ENCODE data around the genes SMIM29, PPARD and FANCE.

DNA sequence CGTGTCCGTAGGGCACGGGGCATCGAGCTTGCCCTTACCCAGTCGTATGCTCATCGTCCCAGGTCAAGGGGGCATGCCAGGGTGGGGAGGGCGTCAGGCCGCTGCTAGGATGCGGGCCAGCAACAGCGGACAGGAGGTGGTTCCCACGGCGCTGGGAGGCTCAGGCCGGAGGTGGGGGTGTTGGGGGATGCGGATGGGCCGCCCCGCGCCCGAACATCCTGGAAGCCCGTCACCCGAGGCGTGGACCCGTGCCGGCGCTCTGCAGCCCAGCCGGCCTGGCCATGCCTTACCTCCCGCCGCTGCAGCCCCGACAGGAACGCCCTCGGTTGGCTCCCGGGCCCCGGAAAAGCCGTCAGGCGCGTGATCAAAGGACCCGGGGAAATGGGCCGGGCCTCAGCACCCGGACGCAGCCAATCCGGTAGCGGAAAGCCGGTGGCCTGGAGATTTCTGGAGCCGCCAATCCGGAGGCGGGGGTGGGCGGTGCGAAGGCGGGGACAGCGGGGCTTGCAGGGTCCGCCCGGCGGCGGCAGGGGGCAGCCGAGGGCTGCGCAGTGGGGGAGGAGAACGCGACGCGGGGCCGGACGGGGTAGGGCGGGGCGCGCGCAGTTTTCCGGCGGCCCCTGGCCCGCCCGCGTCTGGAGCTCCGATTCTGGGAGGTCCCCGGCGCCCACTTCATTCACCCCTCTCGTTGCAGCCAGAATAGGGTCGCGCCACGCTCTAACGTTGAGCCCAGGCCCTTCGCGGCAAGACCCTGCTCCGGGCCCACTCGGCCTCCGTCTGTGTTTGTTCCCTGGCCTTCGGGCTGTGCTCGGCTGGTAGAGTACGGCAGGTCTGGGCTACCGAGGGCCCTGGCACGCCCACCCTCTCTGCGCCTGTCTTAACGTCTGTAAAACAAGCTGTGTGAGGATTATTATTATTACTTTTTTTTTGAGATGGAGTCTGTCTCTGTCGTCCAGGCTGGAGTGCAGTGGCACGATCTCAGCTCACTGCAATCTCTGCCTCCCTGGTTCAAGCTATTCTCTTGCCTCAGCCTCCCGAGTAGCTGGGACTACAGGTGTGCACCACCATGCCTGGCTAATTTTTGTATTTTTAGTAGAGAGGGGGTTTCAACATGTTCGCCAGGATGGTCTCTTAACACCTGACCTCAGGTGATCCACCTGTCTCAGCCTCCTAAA, at the start of gene SMIM29:
TSS of gene SMIM29 (minus strand) at position 318 of the 1,175 bp plus-strand sequence.
- RRBS = 2% methylated on average over 44 of the region's 94 CpGs

DNA sequence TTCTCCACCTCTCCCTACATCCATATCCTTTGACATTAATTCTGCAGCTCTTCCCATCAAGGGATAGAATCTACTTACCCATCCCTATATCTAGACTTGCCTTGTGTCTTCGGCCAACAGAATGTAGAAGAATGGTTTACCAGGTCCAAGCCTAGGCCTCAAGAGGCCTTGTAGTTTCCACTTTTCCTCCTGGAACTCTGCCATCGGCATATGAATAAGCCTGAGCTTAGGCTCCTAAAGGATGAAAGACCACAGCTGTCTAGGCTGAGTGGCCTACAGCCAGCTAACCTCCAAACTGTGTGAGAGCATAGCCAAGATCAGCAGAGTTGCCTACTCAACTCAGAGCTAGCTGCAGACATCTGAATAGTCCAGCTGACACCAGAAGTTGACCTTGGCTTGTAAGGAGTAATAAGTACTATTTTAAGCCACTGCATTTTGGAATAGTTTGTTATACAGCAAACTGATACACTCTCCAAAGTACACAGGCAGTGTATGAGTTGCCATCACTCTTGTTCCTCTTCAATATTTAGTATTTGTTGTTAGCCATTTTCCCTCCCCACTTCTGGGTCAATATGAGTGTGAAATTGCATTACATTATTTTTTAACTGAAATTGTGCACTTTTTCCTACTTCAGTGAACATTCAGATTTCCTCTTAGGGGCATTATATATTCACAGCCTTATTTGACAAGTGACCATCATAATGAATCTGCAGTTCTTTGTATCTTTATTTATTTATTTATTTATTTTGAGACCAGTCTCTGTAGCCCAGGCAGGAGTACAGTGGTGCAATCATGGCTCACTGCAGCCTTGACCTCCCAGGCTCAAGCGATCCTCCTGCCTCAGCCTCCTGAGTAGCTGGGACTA, 52.7 kb upstream of the SMIM29 start:
- RRBS = no CpG with 5 or more reads among the region's 3 CpGs

- RRBS = no CpG with 5 or more reads among the region's 15 CpGs
Measured at GRCh38 chr6:34390409-34391470, 1.7 kb downstream of the NUDT3 start.

GRCh38 chr6:34531868-34532538, 24.1 kb downstream of the SPDEF start:
- RRBS = no CpG with 5 or more reads among the region's 20 CpGs

DNA sequence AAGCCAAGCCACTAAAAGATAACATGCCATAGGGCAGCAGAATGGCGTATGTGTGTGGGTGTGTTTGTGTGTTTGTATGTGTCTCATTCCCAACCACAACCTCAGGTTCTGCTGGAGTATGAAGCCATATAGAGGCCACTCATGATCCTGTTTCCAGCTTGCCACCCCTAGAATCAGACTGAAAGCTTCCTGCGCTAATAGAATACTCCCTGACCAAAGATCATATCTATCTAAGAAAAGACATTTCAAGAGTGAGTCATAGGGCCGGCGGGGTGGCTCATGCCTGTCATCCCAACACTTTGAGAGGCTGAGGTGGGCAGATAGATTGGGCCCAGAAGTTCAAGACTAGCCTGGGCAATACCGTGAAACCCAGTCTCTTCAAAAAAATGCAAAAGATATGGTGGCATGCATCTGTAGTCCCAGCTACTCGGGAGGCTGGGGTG, 11.9 kb upstream of the SNRPC start:
- RRBS = no CpG with 5 or more reads among the region's 6 CpGs

GRCh38 chr6:34773268-34773835, 16.0 kb downstream of the SNRPC start:
- RRBS = no CpG with 5 or more reads among the region's 9 CpGs

DNA sequence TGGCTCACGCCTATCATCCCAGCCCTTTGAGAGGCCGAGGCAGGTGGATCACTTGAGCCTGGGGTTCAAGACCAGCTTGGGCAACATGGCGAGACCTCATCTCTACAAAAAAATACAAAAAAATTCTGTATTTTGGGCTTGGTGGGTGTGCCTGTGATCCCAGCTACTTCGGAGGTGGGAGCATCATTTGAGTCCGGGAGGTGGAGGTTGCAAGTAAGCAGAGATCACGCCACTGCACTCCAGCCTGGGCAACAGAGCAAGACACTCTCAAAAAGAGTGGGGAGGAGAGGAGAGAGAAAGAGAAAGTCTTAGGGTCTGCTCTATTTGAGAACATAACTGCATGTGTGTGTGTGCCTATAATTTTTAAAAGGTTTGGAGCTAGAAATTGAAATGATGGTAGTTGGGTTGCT, 14.8 kb upstream of the BLTP3A start:
- RRBS = no CpG with 5 or more reads among the region's 6 CpGs

GRCh38 chr6:34876324-34876819, 11.5 kb downstream of the TAF11 start:
- RRBS = no CpG with 5 or more reads among the region's 4 CpGs

GRCh38 chr6:35185060-35185633, 28.6 kb upstream of the SCUBE3 start:
- RRBS = 2% methylated on average over 2 of the region's 10 CpGs

DNA sequence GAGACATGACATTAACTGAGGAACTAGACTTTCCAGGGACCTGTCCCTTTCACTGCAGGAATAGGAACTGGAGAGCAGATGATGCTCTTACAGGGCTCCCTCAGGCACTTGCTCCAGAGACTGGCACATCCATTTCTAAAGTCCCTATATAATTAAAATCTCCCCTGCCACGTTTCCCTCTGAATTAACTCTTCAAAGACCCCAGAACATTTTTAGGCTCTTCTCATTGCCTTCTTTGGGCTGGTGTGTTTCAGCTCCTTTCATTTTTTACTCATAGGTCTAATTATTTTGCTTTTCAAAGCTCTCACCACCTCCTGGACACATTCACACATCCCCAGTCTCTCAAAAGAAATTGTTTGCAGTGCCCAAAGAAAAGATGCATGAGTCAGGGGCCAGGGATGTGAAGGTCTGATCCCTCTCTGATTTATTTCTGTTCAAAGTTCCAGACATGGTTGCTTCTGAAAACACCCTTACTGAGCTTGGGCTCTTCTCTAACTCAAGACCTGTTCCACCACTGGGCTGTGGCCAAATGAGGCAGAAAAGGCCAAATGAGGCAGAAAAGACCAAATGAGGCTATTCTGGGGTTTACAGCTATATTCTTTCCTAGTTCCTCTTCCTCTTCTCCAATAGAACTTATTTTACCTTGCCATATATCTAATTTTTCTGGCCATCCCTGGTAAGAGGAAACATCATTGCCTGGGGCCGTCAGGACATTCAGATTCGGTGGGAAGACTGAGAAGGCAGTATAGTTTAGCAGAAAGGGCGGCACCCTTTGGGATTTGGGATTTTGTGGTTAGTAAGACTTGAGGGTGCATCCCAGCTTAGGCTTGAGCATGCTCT, 20.8 kb downstream of the SCUBE3 start:
- RRBS = no CpG with 5 or more reads among the region's 4 CpGs

GRCh38 chr6:35280804-35281345, 16.7 kb upstream of the DEF6 start:
- RRBS = no CpG with 5 or more reads among the region's 5 CpGs

DNA sequence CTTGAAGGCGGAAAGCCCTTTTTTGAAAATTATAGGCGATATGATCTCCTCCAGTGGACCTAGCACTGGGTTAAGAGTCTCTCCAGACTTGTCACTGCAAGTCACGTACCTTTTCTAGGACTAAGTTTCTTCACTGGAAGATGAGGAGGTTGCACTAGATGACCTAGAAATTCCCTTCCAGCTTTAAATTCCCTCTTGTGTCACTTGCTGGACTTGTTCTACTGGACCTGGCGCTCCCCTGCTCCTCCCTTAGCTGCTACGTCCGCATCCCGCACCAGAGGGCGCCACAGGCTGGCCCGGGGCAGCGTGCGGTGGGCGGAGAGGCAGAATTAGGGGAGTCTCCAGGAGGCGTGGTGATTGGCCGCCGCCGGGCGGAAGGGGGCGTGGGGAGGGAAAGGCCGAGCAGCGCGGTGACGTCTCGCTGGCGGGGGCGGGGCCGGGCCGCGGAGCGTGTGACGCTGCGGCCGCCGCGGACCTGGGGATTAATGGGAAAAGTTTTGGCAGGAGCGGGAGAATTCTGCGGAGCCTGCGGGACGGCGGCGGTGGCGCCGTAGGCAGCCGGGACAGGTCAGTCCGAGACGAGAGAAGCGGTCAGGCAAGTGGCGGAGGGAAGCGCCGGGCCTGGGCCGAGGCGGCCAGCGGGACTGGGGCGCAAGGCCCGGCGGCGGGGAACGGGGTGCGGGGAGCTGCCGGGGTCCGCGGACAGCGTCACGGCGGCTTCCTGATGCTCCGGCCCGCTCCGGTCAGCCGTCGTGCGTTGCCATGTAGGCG, at the start of gene PPARD:
TSS of gene PPARD (plus strand) at position 444 of the 771 bp plus-strand sequence.
- RRBS = 1% methylated on average over 45 of the region's 71 CpGs

DNA sequence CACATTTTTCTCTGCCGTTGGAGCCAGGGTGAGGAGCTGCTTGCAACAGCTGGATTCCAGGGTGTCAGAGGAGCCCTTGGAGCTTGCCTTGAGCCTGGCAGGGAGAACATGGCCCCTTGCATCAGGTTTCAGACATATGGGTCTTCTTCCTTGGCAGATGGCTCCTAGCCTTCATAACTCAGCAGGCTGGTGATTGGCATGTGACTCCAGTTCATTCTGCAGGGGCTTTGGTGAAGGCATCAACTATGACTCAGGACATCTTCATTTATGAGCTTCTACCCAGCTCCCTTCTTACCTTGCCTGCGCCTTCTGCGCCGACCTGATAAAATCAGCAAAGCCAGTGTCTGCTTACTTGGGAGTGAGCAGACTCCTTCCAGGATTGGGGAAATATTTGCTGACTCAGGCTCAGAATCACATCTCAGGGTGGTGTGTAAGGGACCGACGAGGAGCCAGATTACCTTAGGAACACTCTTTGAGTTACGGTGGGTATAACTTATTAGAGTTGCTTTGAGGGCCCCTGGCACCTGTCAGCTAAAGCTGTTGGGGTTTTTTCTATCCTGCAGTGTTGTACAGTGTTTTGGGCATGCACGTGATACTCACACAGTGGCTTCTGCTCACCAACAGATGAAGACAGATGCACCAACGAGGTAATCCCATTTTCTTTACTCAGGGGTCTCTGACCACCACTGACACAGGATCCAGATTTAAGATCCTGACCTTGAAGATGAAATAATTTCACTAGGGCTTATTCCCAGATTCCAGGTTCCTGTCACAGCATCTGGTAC, 4.3 kb downstream of the PPARD start:
- RRBS = no CpG with 5 or more reads among the region's 9 CpGs

GRCh38 chr6:35365678-35366286, 23.4 kb downstream of the PPARD start:
- RRBS = no CpG with 5 or more reads among the region's 5 CpGs

DNA sequence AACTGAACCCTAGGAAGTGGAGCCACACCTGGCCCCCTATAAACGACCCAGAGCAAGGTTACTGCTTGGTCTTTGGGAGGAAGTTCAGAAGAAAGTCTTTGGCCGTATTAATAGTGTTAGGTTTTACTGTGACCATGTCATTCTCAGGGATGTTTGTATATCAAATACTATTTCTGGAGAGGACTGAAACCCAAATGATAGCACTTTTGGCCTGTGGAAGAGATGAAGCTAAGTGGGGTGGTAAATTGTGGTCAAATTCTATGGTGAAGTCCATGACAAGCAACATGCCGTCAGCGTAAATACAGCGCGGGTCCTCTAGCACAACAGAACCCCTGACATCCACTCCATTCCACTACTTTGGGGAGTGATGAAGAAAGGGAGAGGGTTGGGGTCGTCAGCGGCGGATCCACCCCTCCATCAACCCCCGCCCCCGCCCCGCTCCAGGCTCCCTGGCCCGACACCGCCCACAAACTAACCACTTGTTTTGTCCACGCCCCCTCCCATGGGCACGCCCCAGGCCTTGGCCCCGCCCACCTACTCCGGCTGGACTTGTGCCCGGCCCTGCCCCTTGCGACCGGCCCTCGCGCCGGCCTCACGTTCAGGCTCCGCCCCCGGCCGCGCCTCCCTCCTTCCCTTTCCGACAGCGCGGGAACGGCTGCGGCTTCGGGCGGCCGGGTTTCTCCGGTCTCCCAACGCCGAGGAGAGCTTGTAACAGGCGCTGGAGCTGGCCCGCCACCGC, at the start of gene FANCE:
TSS of gene FANCE (plus strand) at position 628 of the 739 bp plus-strand sequence.
- RRBS = 0% methylated on average over 8 of the region's 43 CpGs

- RRBS = no CpG with 5 or more reads among the region's 2 CpGs
Measured at GRCh38 chr6:35470247-35470410, 1.9 kb downstream of the RPL10A start.

DNA sequence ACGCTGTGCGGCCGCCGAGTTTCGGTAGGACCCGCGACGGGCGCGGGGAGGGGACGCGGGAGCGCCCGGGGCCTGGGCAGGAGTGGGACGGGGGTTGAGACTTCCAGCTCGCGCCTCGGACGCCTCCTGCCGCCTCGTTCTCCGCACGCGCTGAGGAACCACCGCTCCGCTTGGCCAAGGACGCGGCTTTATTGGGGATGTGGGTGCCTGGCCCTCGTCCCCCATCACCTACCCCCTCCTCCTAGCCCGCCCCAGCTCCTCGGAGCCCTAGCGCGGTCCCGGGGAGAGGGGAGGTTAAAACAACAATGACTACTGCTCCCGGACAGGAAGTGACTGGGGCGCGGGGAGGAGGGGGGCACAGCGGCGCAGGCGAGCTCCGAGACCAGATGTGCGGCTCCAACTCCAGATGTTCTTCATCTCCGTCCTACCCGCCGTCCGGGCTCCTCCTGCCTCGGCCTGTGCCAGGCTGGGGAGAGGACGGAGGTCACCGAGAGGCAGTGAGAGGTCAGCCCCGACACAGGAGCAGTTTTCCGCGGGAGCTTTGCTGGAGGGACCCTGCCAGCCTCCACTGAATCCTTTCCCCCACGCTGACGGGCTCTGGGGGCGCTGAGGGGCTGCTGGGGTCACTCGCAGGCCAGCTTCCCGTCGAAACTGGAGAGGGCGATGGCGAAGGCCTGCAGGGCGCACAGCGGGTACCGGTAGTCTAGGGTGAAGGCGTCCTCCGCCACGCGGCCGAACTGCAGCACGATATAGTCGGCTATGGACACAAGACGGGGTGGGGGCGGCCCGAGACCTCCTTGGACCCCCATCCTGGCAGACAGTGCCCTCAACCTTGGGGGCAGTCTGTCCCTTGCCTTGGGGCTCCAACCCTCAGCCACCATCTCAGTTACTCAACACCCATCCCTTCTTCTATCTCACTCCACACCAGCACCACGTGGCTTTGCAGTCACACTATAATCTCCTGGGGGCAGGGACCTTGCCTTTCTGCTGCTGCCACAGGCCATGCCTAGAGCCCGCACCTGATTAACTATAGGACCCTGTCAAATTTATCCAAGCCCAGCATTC, 1.2 kb upstream of the TEAD3 start:
- RRBS = 1% methylated on average over 18 of the region's 75 CpGs

GRCh38 chr6:35571399-35572534, 59.1 kb upstream of the TULP1 start:
- RRBS = no CpG with 5 or more reads among the region's 9 CpGs

DNA sequence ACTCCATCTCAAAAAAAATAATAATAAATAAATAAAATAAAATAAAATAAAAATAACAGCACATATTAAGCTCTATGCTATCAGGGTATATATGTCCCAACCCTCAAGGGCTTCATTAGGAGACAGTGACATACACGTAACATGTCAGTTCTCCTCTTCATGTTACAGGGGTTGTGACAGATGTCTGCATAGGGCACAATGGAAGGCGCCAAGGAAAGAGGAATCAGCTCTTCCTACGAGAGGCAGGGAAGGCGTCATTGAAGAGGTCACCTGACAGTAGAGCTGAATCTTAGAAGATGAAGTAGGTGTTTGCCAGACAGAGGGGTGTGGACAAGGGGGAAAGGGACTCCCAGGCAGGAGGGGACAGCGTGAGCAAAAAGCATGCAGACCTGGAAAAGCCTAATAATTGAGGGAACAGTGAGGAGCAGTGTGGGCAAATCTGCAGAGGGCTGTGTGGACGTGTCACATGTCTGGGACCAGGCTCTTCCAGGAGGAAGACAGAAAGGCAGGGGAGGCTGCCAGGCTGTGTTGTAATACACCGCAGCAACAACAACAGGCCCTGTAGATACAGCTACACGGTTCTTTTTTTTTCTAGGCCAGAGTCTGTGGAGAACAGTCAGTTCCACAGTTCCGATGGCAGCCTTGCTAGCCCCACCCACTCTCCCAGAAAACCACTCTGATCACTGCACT, 2.4 kb upstream of the FKBP5 start:
- RRBS = no CpG with 5 or more reads among the region's 9 CpGs

DNA sequence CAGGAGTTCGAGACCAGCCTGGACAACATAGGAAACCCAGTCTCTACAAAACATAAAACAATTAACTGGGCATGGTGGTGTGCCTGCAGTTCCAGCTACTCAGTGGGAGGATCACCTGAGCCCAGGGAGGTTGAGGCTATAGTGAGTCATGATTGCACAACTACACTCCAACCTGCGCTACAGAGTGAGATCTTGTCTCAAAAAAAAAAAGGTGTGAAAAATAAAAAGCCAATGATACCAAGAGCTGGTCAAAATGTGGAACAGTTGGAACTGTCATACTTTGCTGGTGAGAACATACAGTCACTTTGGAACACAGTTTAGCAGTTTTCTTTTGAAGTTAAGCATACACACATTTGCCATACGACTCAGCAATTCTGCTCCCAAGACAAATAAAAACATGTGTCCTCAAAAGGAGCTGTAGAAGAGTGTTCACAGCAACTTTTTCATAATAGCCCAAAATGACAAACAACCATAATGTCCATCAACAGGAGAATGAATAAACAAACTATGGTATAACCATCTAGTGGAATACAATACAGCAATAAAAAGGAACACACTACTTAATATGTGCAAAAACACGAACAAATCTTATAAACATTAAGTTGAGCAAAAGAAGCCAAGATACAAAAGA, 21.7 kb upstream of the FKBP5 start:
- RRBS = no CpG with 5 or more reads among the region's 4 CpGs

All from hTERT-HM (cell line).